Spleen (tissue), 7 donors: ENCODE measurements around the genes OR4C6, OR5D14, OR8J3, OR8J1 and SMTNL1.

DNA sequence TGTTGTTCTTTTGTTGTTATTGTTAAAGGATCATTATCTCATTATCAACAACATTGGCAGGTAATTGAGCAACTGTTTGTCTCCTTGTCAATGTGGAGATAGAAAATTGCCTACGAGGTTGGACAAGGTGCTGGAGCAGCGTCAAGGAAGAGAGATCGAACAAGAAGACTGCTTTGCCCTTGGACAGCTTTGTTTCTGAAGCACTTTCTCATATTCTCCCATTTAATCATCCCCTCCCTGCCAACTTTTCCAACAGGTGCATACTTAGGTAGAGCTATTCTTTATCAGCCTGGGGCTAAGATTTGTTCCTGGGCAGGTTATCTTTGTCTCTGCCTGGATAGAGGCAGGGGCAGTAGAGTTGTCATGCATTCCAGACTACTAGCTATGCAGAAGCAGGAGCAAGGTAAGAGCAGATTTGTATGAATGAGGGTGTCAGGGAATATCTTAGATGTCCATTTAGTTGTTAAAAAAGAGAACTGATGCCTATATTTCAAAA, 82.2 kb downstream of the PTPRJ start:
- PRO-cap, 4 experiments: no peak in any of the 4 experiments
- RAMPAGE, long total RNA, 4 experiments: no peak in any of the 4 experiments

DNA sequence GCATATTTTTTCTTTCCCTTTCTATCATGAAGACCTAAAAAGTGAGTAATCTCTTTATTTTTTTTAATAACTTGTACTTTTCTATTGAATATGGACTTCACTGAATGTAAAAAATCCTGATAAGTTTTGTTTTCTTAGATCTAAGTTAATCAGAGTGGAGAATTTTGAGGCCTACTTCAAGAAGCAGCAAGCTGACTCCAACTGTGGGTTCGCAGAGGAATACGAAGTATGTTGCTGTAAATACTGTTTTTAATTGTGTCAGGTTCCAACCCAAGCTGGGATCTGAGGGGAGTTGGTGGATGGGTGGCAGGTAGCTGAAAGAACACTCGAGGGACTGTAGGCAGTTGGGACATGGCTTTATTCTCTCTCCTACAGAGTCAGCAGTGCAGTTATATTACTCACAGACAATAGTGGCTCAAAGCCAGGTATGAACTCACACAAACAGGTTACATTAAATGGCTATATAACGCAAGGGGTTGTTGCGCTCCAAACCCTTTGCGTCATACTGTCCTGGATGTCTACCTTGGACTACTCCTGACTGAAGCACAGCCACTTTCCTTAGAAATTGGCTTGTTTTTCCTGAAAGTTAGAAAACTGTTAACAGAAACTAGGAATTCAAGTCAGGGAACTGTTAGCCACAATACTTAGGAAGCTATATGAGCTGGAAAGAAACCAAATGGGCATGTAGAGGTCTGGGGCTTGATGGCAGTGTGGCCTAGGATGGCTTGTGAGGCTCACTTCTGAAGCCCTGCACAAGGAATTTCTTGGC, 66.5 kb upstream of the OR4B1 start:
- PRO-cap, 4 experiments: no peak in any of the 4 experiments
- RAMPAGE, long total RNA, 4 experiments: no peak in any of the 4 experiments

DNA sequence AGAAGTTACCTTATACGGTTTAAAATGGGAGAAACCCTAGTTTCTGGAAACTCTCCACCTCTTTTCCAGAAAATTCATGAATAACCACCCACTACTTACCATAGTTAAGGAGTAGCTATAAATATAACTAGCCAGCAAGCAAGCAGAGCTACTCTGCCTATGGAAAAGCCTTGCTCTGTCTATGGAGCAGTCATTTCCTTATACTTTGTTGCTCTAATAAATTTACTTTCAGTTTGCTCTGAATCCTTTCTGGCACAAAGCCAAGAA, 54.8 kb upstream of the OR4C12 start:
- PRO-cap, 4 experiments: no peak in any of the 4 experiments
- RAMPAGE, long total RNA, 4 experiments: no peak in any of the 4 experiments

DNA sequence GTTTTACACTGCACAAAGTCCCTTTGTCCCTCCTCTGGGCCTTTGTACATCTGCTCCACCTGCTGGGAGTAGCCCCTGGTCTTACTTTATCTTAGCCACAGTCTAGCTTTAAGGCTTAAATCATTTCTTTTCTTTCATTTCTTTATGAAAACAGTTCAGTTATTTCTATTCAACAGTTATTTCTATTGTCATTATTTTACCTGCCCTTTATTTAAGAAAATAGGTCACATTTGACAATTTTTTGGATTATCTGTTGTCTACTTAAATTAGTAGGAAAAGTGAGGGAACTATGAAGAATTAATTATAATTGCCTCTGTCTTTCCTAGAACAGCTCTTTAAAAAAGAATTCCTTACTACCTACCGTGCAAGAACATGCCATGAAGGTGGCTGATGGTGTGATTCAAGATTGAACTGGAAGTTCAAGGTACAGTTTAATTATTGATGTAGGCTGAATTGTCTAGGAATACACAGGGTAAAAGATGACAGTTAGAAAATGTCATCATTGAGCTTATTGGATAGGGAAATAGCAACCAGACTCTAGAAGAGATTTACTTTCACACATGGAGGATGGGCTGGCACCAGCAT, at the start of gene OR4C6:
OR4C6 (plus strand) TSS at position 377 of the 585 bp plus-strand sequence.
- PRO-cap, 4 experiments: no peak in any of the 4 experiments
- RAMPAGE, long total RNA, 4 experiments: no peak in any of the 4 experiments

GRCh38 chr11:55795206-55795711, at the start of gene OR5D14:
OR5D14 (plus strand) TSS chr11:55795556.
- PRO-cap, 4 experiments: no peak in any of the 4 experiments
- RAMPAGE, long total RNA, 4 experiments: no peak in any of the 4 experiments

DNA sequence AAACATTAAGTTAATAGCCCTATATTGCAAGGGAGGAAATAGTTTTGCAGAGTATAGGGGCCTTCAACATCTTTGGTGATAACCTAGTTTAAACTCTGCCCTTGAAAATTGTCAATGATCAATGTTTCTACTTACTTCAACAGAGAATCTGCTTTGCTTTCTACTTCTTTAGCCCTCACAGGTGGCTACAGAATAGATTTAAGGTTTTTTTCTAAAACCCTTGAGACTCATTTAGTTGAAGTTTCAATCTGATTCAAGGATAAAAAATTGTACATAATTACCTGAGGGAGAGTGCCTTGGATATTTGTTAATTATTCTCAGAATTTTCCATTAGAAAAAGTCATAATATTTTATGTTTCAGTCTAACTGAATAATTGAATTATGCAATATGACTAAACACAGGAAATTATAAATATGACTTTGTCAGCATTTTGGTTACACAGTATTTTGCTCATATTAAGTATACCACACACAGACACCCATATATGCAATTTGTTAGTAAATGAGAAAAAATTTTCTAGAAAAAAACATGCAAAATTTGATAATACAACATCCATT, at the start of gene OR8J3:
OR8J3 (minus strand) TSS at position 164 of the 558 bp plus-strand sequence.
- PRO-cap, 4 experiments: no peak in any of the 4 experiments
- RAMPAGE, long total RNA, 4 experiments: no peak in any of the 4 experiments

GRCh38 chr11:56354096-56354396, at the start of gene OR8J1:
OR8J1 (plus strand) TSS chr11:56354291.
- PRO-cap, 4 experiments: no peak in any of the 4 experiments
- RAMPAGE, long total RNA, 4 experiments: no peak in any of the 4 experiments

DNA sequence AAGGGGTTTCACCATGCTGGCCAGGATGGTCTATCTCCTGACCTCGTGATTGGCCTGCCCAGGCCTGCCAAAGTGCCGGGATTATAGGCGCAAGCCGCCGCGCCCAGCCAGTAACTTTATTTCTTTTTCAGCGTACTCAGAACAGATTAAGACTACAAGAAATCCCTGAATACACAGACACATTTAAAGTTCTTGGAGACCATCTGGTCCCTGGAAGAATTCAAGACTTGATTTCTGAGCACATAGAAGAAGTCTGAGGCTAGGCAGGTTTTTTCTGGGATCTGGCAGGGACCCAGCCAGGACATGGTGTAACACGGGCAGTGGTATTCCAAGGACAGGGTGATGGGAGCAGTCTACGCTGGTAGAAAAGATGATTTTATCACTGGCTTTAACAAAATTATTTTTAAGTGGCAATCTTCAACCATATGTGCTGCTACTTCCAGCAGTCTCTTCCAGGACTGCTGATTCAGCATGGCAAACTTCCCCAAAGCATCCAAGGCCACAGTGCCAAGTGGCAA, 105.3 kb upstream of the OR5AK2 start:
- PRO-cap, 4 experiments: peak in 2 of 4 experiments; most common plus-strand start position 269 of the sequence (in 2)
- RAMPAGE, long total RNA, 4 experiments: no peak in any of the 4 experiments

DNA sequence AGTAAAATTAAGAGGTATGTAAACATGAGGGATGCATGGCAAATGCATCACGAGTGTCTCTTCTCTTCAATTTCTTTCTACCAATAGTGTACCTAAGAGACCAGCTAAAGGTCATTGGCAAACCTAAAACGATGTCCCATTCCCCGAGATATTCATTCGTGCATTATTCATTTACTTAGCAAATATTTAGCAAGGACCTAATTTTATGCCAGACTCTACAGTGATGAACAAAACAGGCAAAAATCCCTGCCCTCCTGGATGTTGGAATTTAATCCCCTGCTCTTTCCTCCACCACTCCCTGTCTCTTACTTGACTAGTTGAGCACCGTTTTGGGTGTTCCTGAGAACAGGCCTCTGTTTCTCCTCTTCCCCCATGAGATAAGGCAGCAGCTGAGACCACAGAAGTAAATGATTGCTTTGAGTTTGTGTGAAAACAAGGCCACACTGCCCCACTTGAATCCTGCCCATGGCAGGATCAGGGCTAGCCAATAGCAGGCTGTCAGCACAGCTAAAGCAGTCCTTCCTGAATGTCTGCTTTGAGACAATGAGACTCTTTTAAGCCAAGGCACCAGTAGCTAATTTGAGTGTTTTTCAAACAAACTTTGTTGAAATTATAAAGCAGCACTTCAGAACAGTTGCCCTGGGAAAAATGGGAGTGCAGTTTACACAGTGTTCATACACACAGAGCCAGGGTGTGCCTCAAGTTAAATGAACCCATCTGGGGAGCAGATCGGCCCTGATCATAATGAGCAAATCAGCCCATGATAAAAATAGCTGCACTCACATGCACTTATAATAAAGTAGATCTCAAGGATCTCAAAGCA, 103.7 kb upstream of the OR5AK2 start:
- PRO-cap, 4 experiments: no peak in any of the 4 experiments
- RAMPAGE, long total RNA, 4 experiments: no peak in any of the 4 experiments

DNA sequence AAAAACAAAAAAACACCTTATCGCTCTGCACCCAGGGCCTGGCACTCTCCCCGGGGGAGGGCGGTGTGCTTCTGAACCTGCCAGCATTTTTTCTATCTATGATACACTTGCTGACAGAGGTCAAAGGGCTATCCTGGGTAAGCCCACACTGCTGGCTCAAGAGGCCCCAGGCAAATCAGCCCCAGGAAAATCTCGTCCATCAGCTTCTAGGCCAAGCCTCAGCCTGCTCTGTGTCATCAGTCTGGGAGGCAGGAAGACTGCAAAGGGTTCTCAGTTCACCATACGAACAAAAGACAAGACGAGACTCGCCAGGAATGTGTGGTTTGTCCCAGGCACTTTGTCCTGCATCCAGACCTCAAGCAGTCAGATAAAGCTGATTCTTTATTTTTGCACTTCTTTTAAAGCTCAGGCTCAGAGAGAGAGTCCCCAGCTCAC, 31.8 kb downstream of the TNKS1BP1 start:
- PRO-cap, 4 experiments: no peak in any of the 4 experiments
- RAMPAGE, long total RNA, 4 experiments: no peak in any of the 4 experiments

GRCh38 chr11:57321159-57321506, 3.6 kb downstream of the TNKS1BP1 start:
- PRO-cap, 4 experiments: no peak in any of the 4 experiments
- RAMPAGE, long total RNA, 4 experiments: no peak in any of the 4 experiments

DNA sequence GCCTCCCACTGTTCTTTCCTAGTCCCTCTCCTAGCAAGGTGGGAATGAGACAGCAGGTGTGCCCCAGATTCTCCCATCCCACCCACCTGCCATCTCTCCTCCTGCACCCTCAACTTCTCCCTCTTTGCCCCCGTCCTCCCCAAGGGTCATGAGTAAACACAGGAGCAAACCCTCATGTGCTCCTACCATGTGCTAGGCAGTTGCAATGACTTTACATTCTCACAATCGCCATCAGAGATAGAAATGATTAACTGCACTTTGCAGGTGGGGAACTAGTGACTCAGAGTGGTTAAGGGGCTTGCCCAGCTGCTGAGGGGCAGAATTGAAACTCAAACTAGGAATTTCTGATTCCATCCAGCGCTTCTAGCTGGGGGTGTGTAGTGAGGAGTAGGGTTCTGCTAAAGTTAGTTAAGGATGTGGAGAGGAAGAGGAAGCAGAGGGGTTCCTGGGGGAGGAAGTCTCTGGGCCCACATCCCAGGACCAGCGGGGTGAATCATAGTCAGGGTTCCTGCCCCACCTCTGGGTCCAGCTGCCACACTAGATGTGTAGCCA, 15.9 kb upstream of the PRG2 start:
- PRO-cap, 4 experiments: no peak in any of the 4 experiments
- RAMPAGE, long total RNA, 4 experiments: no peak in any of the 4 experiments

DNA sequence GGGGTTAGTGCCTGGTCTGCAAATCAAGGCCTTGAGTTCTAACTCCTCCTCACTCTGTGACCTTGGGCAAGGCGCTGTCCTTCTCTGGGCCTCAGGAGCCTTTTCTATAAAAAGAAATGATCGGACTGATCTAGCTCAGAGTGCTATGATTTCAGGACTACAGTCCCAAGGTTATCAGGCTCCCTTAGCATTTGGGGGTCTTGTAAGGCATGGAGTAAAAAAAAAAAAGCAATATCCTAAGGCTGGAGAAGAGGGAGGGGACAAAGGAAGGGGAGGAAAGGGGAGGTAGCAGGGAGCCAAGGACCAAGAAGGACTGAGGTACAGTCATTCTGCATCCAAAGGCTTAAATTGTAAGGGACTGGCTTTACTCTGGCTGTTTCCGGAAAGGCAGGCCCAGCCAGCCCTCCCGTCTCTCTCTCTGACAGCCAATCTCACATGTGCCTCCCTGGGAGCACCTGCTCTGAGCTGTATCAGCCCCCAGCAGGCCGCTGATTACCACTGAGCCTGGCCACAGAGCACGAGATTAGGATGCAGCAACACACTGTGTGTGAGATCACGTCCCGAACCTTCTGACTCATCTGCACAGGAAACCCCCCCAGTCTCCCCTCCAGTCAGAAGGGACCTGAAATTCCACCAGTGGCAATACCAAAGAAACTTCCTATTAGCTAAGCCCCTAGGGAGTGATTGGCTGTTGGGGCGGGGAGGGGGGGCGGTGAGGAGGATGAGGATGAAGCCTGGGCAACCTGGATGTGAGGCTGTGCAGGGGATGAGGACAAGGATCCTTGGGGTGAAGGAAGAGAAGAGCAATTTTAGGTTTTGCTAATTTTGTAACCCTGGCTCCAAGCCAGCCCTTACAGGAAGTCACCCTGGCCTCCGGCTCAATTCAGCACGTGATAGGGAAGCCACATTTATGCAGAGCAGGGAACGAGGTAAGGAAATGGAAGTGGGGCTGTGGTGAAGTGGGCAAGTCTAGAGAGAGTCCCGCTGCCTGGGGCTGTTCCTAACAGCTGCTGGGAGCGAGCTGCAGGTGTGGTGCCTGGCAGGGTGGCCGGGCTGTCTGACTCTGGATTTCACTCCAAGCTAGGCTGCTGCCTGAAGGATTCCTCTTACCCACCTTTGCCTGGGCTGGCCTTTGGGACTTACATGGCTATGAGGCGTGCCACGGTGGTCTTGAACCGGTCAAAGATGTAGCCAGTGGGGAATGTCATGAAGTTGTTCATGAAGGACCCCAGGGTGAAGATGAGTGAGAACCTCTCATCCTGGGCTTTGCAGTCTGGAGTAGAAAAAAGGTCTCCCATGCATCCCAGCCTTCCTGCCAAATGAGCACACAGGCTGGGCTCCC, 2.1 kb downstream of the SLC43A3 start:
- PRO-cap, 4 experiments: peak in 4 of 4 experiments; most common plus-strand start position 966 of the sequence (in 2); most common minus-strand start position 525 of the sequence (in 3)
- RAMPAGE, long total RNA, 4 experiments: no peak in any of the 4 experiments

GRCh38 chr11:57482390-57483701, 22.5 kb downstream of the RTN4RL2 start:
- PRO-cap, 4 experiments: no peak in any of the 4 experiments
- RAMPAGE, long total RNA, 4 experiments: no peak in any of the 4 experiments

- PRO-cap, 4 experiments: no peak in any of the 4 experiments
- RAMPAGE, long total RNA, 4 experiments: no peak in any of the 4 experiments
These were observed 18.0 kb downstream of the SLC43A1 start for GRCh38 chr11:57497252-57498210.

- PRO-cap, 4 experiments: peak in 4 of 4 experiments; most common plus-strand start chr11:57537517 (in 4)
- RAMPAGE, long total RNA, 4 experiments: start-site peak on the minus strand in 1 of 4 experiments, at chr11:57537385-57537440 at its widest, 5 reads per replicate
These were observed at the start of gene SMTNL1 for GRCh38 chr11:57537058-57537765. SMTNL1 (plus strand) TSS chr11:57537595.

- PRO-cap, 4 experiments: peak in 2 of 4 experiments; most common minus-strand start chr11:57548040 (in 2)
- RAMPAGE, long total RNA, 4 experiments: no peak in any of the 4 experiments
These were observed 10.4 kb downstream of the SMTNL1 start for GRCh38 chr11:57547622-57548386.

DNA sequence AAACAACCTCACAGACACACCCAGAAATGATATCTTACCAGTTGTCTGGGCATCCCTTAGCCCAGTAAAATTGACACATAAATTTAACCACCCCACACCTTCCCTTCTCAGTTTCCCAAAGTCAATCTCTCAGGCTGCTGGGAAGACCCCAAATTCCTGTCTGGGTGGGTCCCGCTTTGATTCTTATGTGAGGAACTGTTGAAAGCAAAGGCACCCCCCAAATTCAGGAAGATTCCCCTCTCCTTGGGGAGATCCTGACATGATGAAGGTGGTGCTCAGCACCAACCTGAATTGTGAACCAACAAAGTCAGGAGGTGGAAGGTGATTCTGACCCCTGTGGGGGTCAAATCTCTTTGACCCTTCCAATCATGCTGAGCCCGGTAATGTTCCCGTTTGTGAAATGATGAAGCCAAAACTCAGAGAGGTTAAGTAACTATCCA, 18.9 kb downstream of the SERPING1 start:
- PRO-cap, 4 experiments: no peak in any of the 4 experiments
- RAMPAGE, long total RNA, 4 experiments: no peak in any of the 4 experiments

GRCh38 chr11:57680257-57680978, 12.5 kb downstream of the ZDHHC5 start:
- PRO-cap, 4 experiments: no peak in any of the 4 experiments
- RAMPAGE, long total RNA, 4 experiments: no peak in any of the 4 experiments

- PRO-cap, 4 experiments: no peak in any of the 4 experiments
- RAMPAGE, long total RNA, 4 experiments: no peak in any of the 4 experiments
These were observed 1.2 kb downstream of the SELENOH start for GRCh38 chr11:57742506-57742787.